H4 (cell line): ENCODE data around the genes PRTFDC1 and ACBD5.

GRCh38 chr10:24532066-24532642 lies 191.5 kb downstream of the ARHGAP21 start:
- RAMPAGE, long total RNA = no peak

- RAMPAGE, long total RNA = no peak
Observed at GRCh38 chr10:24643271-24644373, 80.1 kb downstream of the ARHGAP21 start.

DNA sequence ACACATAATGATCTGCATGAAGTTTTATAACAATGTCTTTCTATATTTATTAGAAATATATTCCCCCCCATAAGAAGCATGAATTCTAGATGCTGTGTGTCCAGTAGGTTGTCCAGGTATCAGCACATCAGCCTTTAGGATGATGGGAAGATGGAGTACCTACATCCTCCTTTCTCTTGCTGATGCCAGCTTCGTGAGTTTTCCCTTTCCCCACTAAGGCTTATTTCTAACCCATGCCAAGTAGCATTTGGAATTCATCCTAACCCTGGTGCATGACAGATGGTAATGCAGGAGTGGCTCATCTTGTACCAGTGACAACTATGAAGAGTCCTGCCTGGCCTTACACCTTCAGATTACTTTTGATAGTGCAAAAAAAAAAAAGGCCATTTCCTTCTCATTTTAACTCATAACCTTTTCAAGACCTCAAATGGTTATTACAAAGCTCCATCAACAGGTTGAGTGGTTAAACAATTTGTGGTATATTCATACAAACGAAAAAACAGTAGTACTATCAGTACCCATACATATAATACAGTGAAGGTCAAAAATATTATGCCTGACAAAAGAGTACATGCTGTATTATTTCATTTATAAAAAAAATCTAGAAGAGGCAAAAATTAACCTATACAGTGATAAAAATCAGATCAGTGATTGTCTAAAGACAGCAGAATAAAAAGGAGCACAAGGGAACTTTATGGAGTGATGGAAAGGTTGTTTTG lies 58.6 kb downstream of the ARHGAP21 start:
- RAMPAGE, long total RNA = no peak

GRCh38 chr10:24722429-24722496 lies 1.4 kb downstream of the ARHGAP21 start:
- RAMPAGE, long total RNA = no peak

GRCh38 chr10:24951113-24952087 lies 1.0 kb downstream of the PRTFDC1 start:
- RAMPAGE, long total RNA = no peak

DNA sequence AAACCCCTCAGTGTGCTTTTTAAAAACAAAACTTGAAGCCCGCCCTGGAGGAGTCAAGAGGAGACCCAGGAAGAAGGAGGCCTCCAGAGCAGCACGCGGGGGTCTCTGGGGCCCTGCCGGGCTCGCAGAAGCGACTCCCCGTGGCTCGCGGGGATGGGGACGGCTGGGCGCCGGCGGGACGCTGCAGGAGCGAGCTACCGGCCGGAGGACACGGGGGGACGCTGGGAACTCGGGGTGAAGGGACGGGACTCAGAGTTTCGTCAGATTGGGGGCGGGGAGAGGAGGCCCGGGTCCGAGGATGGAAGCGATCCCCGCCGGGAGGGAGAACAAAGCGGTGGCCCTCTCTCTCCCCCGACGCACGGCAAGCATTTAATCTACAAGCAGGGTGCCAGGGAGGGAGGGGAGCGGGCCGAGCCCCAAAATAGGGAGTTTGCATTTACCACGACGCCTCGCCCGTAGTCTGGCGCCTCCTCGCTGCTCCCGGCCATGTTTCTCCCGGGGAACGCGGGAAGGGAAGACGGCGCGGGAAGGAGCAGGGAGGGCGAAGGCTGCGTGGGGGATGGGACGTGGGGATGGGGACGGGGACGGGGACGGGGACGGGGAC lies at the start of gene PRTFDC1:
Gene PRTFDC1 (minus strand): TSS at position 519 of the 604 bp plus-strand sequence.
- RAMPAGE, long total RNA = start-site peak on the minus strand centred at position 495 of the sequence, 11 bp wide, 21 reads

DNA sequence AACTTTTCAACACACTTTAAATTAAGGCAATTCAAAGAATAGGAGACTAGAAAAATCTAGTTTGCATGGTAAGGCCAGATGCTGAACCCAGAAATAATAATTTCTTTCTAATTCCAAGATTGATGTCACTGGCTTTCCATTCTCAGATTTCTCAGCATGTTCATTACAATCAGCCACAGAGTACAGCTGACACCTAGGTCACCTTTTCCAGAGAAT lies 10.4 kb upstream of the PRTFDC1 start:
- RAMPAGE, long total RNA = no peak

DNA sequence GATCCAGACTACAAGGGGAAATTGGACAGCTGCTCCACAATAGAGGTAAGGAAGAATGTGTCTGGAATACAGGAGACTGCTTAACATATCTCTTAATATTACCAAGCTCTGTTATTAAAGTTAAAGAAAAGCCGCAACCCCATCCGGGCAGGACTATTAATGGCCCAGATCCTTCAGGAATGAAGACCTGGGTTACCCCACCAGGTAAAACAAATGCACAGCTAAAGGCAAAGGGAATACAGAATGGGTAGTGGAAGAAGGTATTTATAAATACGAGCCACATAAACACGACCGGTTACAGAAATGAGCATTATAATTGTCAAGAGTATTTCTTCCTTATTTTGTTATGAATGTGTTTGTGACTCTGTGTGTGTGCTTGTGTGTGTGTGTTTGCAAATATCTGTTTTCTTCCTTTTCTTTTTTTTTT lies 49.5 kb upstream of the MYO3A start:
- RAMPAGE, long total RNA = no peak

DNA sequence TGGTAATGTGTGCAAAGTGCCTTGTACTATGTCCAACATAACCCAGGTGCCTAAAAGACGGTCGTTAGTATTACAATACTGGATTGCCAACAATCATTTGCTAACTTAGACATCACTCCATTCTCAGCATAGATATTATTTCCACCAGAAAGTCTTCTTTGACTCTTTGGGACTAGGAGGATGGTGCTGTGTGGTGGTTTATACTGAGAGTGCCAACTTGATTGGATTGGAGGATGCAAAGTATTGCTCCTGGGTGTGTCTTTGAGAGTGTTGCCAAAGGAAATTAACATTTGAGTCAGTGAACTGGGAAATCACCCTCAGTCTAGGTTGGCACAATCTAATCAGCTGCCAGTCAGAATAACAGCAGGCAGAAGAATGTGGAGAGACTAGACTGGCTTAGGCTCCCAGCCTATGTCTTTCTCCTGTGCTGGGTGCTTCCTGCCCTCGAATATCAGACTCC lies 85.1 kb upstream of the PDSS1 start:
- RAMPAGE, long total RNA = no peak

- RAMPAGE, long total RNA = start-site peak on the minus strand at chr10:27240408-27240487, 10 reads; start-site peak on the minus strand at chr10:27240571-27240611, 8 reads; start-site peak on the minus strand at chr10:27240786-27240800, 14 reads
Observed at GRCh38 chr10:27240153-27240967, at the start of gene ACBD5. ACBD5 (minus strand) TSS chr10:27240797.

DNA sequence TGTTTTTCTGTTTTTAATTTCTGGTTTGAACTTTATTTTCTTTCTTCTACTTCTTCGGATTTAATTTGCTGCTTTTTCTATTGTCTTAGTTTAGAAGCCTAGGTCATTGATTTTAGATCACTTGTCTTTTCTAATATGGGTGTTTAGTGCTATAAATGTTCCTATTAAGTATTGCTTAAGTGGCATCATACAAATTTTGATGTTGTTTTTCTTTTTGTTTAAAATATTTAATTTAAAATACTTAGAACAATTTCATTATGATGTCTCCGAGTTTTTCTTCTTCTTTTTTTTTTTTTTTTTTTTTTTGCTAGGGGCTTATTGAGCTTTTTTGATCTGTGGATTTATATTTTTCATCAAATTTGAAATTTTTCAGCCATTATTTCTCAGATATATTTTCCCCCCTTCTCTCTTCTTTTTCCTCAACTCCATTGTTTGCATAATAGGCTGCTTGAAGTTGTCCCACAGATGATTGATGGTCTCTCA lies 18.9 kb downstream of the RAB18 start:
- RAMPAGE, long total RNA = no peak

DNA sequence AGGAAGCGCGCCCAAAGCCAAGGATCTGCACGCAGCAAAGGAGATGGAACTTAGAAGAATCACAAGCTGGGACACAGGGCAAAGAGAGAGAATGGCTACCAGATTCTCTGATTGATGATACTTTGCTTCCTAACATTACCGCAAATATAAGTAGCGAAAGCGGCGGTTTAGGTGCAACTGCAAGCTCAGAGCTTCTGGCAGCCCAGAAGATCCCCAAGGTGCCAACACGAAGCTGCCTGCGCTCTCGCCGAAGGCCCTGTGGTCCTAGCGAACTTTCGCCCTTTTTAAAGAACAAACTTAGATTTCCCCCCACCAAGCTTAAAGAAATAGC lies 909 bp upstream of the MKX start:
- RAMPAGE, long total RNA = no peak

DNA sequence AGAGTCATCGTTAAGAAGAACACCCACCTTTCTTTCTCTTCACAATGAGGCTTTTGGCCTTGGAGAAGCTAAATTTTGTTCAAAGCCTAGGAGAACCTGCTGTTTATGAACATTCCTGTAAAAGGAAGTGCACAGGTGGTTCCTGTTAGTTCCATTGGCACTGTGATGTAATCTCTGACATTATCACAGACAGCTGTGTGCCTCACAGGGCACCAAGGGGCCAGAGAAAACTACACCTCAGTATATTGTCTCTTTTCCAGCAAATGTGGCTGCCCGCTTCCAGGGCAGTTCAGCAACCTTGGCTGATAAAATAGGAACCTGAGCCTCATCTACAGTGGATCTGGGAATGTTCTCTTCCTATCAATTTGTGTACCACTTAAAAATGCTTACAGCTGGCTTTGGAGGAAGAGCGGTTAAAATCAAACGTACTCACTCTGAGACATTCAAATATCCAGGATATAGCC lies 20.8 kb downstream of the MPP7 start:
- RAMPAGE, long total RNA = no peak

DNA sequence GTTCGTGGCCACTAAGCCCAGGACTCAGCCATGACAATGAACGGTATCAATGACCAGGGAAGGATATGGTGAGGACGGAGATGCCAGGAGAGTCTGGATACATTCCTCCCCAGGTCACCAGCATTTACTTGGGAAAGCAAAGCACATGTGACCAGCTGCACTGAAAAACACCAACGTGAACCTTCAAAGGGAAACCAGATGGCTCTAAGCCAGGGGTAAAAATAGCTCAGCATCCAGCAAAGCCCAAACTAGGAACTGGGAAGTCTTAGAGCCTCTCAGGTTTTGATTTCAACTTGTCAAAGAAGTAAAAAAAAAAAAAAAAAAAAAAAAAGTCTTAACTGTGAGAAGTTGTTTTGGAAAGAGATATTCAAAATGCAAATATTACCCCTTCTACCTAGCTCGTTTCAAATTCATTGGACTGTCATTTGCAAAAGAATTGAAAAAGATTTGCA lies 24.1 kb upstream of the MPP7 start:
- RAMPAGE, long total RNA = no peak

DNA sequence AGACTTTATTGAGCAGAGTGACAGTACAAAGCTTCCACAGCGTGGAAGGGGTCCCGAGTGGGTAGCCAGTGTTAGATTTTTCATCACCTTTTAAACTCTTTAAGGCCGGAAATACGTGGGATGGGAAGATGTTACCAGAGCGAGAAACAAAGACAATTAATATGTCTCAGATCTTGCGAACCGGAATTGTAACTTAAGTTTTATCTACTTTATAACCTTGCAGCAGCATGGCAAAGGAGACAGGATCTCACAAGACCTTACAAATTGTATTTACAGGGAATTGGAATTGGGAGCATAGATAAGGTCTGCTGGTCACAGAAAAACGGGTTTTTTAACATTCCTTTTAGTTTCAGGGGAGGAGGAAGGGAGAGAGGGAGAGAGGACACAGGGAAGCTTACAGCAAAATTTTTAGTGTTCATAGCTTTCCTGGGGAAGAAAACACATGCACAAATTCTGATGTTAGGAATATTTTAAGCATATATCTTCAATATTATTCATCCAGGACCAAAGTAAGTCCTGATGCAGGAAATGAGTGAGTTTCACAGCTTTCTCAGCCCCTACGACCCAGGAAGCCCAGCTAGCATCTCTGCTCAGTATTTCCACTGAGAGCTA lies 32.7 kb upstream of the WAC start:
- RAMPAGE, long total RNA = no peak

DNA sequence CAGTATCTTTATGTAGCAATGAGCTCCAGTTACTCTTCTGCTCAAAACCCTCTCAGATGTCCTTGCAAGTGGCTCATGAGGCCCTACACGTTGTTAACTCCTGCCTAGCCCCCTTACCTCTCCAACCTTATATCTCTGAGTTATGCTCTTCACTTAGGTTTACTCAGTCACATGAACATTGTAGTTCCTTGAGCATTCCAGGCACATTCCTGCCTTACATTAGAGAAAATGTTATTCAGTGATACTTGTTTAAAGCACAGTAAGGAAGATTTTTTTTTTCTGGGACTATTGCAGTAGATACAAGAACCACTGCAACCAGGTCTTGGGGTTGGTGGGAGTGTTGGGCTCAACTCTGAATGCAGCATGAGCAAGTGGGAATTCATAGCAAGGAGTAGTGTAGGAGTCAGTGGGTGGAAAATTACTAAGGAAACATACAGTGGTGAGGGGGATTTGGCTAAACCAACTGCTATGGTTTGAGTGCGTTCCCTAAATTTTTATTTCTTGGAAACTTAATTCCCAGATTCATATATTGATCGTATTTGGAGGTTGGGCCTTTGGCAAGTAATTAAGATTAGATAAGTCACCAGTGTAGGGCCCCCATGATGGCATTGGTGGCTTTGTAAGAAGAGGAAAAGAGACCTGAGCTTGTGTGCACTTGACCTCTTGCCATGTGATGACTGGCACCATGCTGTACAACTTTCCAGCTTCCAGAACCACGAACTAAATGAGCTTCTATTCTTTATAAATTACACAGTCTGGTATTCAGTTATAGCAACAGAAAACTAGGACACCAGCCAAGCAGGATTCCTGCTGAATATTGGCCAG lies 22.5 kb downstream of the WAC start:
- RAMPAGE, long total RNA = no peak

- RAMPAGE, long total RNA = no peak
Observed at GRCh38 chr10:28561336-28562210, 28.7 kb downstream of the WAC start.

- RAMPAGE, long total RNA = no peak
Observed at GRCh38 chr10:28566362-28567043, 33.6 kb downstream of the WAC start.

GRCh38 chr10:28623941-28624609 lies 53.2 kb upstream of the BAMBI start:
- RAMPAGE, long total RNA = no peak

DNA sequence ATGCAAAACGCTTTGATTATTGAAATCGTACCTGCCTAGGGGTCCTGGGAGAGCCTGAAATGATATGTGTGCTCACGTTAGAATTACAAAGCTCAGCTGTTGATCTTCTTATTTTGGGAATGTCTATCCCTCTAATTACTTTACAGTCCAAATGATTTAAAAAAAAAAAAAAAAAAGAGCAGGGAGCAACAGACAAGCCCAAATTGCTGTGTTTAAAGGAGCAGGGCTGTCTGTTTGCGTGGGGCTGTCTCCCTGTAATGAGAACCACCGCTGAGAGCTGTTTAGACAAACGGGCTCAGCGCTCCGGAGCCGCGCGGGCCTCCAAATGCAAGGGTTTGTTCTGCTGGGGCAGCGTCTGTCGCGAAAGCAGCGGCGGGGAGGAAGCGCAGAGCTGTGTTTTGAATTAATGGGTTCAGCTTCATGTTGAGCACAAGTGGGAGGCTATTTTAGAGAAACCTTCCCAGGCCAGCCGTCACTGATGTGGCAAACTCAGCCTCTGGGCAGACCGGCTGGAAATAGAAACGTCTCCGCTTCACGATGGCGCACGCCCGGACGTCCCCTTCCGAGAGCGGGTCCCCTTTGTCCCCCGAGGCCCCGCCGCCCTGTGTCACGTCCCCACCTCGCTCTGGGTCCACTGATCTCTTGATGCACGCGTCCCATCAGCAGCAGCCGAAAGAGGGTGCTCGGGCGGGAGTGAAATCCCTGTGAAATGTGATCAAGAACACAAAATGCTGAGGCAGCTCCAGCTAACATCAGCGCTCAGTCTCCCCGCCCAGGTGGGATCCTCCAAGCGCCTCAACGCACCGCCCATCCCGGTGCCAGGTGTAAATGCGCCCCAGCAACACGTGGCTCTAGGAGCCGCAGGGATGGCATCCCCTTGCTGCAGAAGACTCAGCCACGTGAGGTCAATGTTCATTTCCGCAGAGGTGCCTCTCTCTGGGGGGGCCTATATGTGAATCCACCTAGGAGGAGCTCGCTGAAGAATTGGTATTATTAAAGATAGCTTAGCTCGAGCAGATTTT lies 44.8 kb downstream of the BAMBI start:
- RAMPAGE, long total RNA = no peak